ENCODE measurements around a stretch of chr14.

- PRO-cap = no peak
Observed at GRCh38 chr14:94158276-94158841, 15.8 kb upstream of the PPP4R4 start.

DNA sequence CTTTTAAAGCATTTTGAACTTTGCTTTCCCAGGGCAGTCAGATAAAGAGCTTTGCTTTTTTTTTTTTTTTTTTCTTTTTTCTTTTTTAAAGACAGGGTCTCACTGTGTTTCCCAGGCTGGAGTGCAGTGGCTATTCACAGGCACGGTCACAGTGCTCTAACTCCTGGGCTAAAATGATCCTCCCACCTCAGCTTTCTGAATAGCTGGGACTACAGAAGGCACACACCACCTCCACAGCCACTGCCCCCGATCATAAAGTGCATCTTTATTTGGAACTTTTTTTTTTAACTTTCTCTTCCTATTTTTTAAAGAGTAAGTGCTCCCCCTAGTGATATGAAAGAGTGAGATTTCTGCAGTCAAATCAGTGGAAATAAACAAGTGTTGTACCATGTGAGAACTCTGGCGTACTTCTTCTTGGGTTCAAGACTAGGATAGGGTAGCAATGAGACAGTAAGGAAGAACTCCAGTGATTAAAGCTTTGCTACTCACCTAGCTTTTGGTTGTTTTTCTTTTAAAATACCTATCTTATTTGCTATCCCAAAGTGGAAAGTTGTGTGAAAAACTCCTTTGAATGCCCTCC, 6.5 kb downstream of the PPP4R4 start:
- PRO-cap = no peak

- PRO-cap = no peak
Observed at GRCh38 chr14:94345655-94346145, 22.6 kb upstream of the SERPINA6 start.

DNA sequence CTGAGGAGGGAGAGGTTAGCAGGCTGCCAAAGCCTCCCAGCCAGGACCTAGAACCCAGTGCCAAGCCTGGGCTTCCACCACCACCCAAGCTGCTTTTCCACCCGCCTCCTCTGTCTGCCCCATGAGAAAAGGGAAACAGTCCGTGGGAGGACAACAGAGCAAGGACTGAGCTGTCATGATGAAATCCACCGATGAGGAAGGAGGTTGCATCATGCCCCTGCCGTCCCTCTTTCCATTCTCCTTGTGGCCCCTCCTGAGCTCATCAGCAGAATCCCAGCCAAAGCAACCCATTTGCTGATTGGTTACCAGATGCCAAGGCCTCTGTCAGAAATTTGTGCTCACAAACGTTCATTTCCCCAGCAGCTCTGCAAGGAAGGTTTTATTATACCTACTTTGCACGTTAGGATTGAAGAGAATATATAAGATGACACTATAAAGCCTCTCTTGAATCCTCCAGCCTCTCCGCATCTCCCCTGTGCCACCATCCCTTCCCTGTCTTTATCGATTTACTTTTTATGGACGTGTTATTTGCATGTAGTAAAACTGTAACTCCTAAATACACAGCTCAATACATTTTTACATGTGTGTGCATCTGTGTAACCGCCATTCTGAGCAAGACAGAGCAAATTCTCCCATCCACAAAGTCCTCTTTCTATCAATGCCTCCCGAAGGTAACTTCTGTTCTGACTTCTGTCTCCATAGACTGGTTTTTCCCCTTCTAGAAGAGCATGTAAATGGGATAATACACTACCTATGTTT, 6.4 kb upstream of the SERPINA1 start:
- PRO-cap = no peak

GRCh38 chr14:94462973-94463412, 10.4 kb upstream of the SERPINA11 start:
- PRO-cap = no peak

DNA sequence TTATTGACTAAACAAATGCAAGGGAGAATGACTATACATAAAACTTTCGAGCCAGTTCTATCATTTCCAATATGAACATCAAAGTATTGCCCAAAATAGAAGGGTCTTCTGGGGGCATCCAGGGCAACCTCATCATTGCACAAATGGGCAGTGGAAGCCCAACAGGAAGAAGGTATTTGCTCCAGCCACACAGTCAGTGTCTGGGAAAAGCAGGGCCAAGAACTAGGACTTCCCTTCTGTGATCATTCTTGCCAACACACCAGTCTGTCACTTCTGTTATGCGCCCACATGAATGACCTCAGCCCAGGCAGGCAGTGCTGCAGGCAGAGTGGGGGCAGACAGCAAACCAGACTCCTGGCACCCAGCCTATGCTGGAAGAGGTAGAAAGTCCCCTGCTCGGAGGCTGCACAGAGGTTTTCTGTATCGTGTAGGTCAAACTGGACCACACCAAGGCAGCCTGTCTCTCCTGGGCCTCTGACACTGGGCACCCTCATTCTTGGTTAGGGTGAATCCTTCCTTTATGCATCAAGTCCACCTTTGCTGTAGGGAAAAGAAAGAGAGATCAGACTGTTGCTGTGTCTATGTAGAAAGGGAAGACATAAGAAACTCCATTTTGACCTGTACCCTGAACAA, 5.8 kb upstream of the SERPINA9 start:
- PRO-cap = no peak

- PRO-cap = no peak
Observed at GRCh38 chr14:94615671-94616686, 3.8 kb downstream of the SERPINA3 start.

DNA sequence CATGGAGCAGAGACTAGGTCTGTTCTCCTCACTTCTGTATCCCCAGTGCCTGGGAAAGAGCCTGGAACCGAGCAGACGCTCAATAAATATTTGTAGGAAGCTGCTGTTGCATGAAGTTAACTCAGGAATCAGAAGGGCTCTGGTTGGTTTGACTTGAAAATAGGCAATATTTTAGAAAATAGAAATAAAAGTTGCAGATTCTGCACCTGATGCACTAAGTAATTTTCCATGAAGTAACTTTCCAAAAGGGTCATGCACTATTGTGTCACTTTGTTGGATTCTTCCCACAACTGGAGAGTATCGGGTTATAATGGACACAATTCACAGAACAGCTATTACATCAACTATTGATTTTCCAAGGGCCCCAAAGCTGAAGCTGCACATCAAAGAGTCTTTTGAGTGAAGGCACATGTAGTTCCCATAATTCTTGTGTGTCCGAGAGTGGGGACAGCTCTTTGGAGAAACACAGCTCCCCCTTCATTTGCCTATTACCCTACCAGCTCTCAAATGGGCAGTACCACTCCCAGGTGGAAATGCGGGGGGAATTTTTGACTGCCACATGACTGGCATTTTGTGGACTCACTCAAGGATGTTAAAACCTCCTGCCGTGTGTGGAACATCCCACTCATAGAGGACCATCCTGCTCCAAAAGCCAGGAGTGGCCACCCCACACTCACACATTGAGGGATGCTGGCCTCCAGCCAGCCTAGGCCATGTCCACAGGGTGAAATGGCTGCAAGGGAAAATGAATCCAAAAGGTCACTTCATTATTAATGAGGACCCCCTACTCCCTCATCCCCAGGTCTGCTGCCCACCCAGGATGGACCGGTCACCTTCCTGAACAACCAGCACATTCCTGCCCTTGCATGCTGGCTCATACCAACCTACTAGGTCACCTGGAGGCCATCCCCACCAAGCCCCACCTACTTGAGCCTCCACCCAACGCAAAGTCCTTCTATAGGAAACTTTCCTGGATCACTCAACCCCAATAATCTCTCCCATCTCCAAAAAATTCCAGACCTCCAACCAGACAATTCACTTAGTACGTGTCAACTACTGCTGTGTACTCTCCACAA, 18.6 kb downstream of the CLMN start:
- PRO-cap = no peak

- PRO-cap = no peak
Observed at GRCh38 chr14:95326921-95327421, 7.3 kb upstream of the CLMN start.

DNA sequence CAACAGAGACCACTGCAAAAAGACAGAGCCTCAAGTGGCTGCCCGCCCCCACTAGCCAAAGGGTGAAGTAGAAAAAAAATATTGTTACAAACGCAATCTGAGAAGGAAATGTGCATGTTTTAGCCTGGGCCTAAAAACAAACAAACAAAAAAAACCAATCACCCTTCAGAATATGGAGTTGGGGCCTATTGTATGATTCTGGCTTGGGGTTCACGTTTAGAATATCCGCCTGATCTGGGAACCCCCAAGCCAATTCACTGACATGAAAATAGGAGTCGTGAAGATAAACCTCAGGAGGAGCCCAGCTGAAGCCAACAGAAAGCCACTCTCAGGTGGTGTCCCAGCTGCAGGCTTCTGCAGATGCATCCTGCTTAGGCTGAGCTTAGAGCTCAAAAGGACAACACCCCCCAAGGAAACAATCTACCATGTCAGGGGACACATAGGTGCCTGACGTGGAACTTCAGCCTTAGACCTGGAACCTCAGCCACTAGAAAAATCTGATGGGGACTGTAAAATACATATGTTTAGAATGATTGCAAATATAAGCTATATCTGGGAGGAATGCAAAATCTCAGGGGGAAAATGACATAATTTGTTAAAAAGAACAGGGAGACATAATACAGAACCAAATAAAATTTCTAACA, 51.9 kb downstream of the SYNE3 start:
- PRO-cap = no peak

DNA sequence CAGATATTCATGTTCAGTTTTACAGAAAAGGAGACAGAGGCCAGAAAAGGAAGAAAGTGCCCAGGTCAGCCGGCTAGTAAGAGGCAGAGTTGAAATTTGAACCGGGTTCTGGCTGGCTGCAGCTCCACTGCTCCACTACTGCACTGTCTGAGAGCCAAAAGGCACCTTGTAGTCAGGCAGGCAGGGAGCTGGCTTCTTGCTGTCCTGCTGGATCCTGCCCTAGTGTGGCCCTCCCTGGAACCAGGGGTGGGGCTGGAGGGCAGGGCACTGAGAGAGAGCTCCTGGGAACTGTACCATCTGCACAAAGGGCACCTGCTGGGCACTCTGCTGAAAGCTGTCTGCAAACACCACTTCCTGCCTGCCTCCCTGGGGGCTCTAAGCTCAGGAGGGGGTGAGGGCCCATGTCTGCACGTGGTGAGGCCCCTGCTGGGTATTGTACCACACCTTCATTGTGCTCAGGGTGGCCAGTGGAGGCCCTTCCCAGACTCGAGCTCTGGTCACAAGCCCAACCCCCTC, 19.0 kb upstream of the TCL1B start:
- PRO-cap = no peak

- PRO-cap = no peak
Observed at GRCh38 chr14:96097844-96098094, 58.6 kb downstream of the C14orf132 start.

GRCh38 chr14:96167395-96167765, 37.3 kb upstream of the BDKRB2 start:
- PRO-cap = no peak

GRCh38 chr14:96195621-96196136, 9.0 kb upstream of the BDKRB2 start:
- PRO-cap = no peak

DNA sequence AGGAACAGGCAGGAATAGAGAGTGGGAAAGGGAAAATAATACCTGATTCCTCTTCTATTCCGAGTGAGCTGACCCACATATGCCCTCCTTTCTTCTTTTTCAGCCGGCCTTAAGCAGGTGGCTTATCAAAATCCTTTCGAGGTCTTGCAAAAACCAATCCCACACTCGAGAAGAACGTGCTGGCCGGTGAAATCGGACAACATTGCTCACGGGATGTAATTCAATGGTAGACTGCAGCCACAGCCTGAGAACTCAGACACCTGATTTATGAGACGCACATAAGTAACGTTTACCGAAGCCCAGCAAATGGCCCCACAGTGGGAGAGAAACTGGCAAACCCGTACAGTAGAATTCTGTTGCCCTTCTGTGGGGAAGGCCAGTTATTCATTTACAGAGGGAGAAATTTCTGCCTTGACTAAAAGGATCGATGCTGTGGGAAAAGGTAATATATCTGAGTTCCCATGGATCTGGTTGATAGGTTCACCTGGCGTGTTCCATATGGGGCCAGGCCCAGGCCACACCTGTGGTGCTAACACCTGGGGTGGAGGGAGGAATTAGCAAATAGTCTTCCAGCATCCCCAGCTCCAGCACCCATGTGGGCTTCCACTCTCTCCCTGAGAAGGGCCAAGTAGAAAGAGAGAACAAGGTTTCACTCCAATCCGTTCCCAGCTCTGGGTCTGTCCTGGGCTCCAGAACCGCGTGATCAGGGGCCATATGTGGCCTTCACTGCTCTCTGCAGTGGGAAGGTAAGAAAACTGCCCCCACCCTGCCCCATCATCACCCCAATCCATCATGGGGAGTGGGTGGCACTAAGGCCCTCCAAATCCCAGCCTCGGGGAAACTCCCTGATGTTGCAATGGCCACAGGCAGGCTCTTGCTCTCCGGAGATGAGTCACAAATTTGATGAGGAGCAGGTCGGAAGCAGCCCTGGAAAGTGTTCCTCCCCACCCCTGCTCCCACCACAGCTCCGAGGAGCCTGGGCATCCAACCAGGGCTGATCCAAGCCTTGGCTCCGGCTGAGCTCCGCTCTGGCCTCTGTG, 12.6 kb downstream of the BDKRB1 start:
- PRO-cap = no peak

GRCh38 chr14:96282189-96282814, 26.3 kb downstream of the BDKRB1 start:
- PRO-cap = no peak

DNA sequence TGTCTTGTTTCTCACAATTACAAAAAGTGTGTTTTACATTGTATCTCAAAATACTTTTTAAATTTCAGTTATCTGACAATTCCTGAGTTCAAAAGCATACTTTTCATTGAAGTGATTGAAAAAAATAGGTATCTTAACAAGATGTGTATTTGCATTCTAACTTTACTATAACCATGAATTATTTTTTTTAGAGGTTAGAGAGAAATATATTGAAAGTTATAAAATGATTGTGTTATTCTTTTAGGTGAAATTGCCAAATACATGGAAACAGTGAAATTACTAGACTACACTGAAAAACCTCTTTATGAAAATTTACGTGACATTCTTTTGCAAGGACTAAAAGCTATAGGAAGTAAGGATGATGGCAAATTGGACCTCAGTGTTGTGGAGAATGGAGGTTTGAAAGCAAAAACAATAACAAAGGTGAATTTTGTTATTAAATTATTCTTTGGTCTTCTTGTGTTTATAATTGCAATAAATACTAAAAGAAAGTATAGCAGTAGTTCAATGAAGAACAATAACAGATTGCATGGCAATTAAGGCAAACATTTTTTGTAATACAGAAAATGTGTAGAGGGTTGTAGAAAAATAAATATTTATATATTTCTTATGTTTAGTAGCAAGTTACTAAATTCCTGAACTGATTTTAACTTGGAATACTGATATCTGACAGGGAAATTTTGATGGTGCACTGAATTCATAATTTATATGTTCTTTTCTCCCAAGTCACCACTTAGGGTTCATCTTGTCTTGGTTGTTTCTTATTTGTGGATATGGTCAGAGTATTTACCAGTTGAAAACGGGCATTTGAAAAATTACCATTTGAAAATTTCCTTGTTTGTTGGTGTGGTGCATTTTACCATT, 63.4 kb downstream of the VRK1 start:
- PRO-cap = no peak

DNA sequence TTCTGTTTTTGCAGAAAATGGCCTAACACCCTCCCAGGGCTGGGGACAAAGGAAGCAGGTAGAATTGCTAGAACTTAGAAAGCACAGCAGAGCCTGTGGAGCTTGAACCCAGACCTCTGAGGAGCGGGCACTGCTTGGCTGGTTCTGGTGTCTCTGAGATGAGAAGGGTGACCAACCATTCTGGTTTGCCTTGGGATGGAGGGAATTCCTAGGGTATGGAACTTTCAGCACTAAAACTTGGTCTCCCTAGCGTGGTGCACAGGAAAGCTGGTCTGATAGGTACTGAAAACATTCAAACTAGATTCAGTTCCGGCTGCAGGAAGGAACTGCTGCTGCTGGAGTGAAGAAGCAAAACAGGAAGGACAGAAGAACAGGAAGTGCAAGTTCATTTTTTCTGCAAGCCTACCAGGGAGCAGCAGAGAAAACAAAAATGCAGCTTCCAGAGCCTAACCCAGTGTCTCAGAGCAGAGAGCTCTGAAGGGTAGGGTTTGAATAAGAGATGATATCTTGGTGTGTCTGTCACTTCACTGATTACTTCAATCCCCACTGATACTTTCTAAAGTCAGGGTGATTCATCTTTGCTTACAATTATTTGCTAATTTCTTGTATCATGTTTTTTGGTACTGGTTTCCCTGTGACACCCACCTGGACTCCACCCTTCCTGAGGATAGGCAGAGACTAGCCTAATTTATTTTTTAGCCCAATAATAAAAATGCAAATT, 165.1 kb downstream of the VRK1 start:
- PRO-cap = no peak

DNA sequence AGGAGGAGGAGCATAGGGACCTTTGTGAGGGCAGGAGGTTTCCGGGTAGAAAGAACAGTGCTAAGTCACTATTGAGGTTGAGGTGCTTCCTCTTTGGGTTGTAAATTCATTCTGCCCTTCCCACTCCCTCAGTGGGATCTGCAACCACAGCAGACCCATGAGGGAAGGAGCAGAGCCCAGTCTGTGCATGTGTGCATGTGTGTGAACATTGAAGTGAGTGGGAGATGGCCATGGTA, 909.7 kb downstream of the VRK1 start:
- PRO-cap = no peak

DNA sequence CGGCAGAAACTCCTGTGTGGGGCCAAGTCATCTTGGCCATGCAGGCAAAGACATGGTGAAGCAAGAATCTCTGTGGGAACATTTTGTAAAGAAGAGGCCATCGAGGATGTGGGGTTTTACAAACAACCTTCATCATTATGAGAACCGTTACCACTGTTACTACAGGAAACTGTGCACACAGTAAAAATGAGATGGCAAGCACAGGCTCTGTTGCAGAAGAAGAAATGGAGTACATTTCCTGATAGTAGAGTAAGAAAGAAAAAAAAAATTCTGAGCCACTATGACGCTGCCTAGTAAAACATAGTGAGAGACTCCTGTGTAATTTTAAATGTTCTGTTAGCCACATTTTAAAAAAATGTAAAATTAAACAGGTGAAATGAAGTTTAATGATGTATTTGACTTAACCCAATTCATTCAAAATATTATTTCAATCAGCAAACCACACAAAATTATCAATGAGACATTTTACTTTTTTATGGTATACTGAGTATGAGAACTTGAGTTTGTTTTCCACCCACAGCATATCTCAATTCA, 1197.2 kb downstream of the VRK1 start:
- PRO-cap = no peak